Measurements from ENCODE around the genes CAPN9 and TSNAX.

- PRO-cap = no peak
Measured at GRCh38 chr1:230139750-230140105, 72.7 kb downstream of the GALNT2 start.

- PRO-cap = unidirectional peak, plus-strand start at chr1:230187096
Measured at GRCh38 chr1:230186971-230187248, 119.9 kb downstream of the GALNT2 start.

GRCh38 chr1:230190773-230191556, 123.9 kb downstream of the GALNT2 start:
- PRO-cap = bidirectional peak, plus-strand start at chr1:230191247, minus-strand start at chr1:230191124

GRCh38 chr1:230268245-230268823, 157.8 kb downstream of the PGBD5 start:
- PRO-cap = no peak

GRCh38 chr1:230274020-230274600, 152.0 kb downstream of the PGBD5 start:
- PRO-cap = no peak

GRCh38 chr1:230281354-230282268, 144.5 kb downstream of the PGBD5 start:
- PRO-cap = no peak

DNA sequence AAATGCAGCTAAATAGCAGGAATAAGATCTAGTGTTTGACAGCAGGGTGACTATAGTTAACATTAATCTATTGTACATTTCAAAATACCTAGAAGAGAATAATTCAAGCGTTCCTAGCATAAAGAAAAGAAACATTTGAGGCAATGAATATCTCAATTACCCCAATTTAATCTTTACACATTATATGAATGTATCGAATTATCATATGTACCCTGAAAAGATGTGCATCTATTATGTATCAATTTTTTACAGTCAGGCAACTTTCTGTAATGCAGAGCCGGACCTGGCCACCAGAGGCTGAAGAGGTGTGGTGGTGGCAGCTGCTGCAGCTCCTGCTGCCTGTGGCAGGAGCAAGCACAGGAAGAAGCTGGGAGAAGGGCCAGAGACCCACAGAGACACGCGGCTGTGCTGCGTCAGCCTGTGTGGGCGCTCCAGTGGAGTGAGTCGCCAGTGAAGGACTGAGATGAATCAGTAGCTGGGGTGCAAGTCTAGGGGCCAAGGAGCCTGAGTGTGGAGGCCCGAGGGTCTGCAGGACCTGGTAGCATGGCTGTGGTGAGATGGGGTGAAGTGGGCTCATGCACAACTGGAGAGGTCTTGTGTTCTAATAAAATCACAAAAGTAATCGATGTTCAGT, 74.3 kb upstream of the COG2 start:
- PRO-cap = no peak

DNA sequence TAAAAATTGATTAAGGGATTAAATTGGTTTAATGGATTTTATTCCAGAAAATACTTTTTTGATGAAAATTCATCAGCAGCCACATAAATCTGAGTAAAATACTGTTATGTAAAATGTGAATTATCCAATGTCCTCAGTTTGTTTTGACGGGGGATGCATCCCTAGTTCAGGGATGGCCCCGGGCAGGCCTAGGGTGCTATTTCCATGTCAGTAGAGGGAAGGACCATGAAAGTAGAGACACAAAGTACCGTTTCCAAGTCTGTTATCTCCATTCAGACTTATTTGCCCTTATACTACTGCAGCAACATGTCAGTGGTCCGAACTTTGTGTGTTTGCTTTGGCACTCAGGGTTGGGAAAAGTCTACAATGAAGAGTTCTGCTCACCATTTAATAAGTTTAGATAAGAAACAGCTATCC, 11.2 kb upstream of the AGT start:
- PRO-cap = no peak

DNA sequence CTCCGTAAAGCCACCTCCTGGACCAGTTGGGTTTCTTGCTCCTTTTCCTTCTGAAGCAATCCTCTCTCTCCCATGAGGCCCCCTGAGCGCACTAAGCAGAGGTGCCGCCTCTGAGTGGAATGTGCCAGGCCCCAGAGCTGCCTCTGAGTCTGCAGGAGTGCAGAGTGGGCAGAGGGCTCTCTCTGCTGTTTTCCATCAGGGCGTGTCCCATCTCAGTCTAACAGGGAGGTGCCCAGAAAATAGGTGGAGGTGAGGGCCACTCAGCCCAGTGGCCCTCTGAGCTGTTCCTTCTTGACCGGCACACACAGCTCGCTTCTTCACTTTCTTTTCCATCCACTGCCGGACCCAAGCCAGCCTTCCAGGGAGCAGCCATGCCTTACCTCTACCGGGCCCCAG, at the start of gene CAPN9:
Gene CAPN9, plus strand, starts transcription at position 263 of the 396 bp plus-strand sequence.
- PRO-cap = no peak

DNA sequence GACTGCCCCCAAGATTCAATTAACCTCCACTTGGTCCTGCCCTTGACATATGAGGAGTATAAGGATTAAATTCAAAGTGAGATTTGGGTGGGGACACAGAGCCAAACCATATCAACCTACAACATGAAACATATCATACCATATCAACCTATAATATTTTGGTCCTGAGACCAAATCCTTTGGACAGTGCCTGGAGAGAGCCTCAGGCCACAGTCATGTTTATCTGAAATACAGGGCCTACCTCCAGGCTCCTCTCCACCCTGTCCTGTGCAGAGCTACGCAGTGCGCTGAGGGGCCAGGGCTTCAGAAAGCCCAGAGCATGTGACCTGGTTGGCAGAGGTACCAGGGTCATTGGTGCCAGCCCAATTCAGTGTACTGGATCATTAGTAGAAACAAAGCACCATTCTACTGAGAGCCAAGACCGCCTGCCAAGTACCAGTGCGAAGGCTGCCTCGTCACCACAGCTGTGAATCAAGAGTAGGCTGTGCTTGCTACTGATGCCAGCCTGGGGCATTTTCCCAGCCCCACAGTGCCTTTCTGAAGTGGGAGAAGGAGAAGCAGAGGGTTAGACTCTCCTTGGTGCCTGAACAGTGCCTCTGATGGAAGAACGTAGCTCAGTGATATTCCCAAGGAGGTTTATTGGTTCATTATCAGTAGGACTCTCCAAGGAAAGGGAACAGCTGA, 59.8 kb downstream of the CAPN9 start:
- PRO-cap = bidirectional peak, plus-strand start at position 458 of the sequence, minus-strand start at position 269 of the sequence

- PRO-cap = no peak
Measured at GRCh38 chr1:230824841-230825305, 43.4 kb downstream of the C1orf198 start.

- PRO-cap = bidirectional peak, plus-strand start at chr1:230866696, minus-strand start at chr1:230866513; unidirectional peak, plus-strand start at chr1:230866928
Measured at GRCh38 chr1:230866139-230867014, 1.9 kb downstream of the C1orf198 start.

DNA sequence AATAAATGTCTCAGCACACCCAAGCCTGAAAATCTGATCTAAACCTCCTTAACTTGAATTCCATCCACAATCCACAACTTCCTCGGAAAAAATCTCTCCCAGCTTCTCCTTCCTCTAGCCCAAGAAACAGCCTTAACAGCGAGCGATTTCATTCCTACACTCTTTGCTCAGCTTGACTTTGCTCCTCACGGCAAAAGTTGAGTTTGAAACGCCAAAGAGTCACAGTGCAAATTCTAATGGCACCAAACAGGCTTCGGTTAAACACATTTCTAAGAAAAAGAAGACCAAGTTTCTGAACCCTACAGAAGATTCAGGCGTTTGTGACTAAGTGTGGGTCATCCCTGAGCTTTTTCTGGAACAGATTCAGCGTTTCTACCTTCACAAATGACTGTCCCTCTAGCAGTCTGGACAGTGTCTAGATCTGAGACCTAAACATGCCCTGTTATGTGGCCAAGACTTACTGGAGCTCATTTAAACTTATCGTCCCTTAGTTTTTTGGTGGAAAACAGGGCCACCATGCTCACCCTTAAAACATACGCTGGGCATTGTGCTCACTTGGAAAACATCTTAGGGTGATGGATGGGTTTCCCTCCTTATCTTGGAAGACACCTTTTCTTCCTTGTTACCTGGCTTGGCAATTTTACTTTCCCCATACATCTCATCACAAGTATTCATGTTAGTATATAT, 1.2 kb downstream of the C1orf198 start:
- PRO-cap = unidirectional peak, plus-strand start at position 193 of the sequence

GRCh38 chr1:230942594-230943414, 35.9 kb downstream of the TTC13 start:
- PRO-cap = no peak

DNA sequence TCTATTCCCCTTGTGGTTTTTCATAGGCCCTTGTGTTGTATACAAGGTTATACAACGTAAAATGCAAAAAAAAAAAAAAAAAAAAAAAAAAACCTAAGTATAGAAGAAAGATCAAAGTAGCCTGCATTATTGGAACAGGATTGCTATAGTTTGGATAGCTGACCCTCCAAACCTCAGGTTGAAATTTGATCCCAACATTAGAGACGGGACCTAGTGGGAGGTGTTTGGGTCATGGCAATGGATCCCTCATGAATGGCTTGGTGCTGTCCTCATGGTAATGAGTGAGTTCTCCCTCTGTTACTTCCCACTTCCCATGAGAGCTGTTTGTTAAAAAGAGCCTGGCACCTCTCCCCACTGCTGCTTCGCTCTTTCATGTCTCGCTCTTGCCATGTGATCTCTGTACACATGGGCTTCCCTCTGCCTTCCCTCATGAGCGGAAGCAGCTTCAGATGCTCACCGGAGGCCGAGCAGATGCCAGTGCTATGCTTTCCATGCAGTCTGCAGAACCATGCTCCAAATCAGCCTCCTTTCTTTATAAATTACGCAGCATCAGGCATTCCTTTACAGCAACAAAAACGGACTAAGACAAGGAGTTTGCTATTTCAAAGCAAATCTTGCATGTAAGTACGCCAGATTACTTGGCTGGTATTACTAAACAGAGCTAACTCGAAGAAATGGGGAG, 14.9 kb downstream of the C1orf131 start:
- PRO-cap = no peak

DNA sequence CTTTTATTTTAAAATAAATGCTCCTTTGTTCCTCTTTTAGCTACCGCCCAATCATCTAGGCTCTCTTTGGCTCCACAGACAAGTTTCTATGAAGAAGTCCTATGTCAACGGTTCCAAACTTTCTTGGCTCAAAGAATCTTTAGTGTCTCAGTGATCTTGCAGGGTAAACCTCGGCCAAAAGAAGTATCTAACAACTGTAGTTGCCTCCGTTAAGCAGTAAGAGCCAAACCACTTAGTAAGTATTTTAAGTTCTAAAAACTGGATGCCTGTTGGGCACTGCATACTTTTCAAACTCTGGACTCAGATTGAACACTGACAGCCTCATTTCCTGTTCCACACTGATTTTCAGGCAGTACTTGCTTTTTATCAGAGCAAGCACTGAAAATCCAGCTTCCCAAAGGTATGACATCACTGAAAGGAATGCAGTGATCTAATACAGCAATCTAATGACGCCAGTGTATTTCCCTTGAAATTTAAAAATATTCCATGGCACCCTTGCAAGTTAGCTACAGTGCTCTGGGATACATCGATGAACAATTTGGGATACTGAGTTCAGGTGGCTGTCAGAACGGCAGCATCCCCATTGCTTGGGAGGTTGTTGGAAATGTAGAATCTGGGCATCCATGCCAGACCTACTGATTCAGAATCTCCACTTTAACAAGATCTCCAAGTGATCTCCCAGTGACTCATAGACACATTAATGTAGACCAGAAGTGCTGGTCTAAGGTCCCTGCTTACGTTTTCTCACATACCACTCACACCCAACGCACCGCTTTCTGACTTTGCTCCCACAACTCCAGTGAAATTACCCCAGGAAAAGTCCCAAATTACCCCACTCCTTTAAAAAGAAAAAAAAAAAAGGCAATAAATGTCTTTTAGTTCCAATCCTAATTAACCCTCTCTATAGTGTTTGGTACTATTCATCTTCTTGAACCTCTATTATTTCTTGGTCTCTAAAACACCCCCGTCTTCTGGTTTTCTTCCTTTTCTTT, 26.6 kb downstream of the EGLN1 start:
- PRO-cap = bidirectional peak, plus-strand start at position 549 of the sequence, minus-strand start at position 337 of the sequence

- PRO-cap = no peak
Measured at GRCh38 chr1:231408091-231408563, 14.0 kb downstream of the EGLN1 start.

GRCh38 chr1:231420738-231421346, 1.2 kb downstream of the EGLN1 start:
- PRO-cap = unidirectional peak, plus-strand start at chr1:231420927; bidirectional peak, plus-strand start at chr1:231421184, minus-strand start at chr1:231421120; bidirectional peak, plus-strand start at chr1:231421267, minus-strand start at chr1:231421255

- PRO-cap = unidirectional peak, minus-strand start at chr1:231528304; bidirectional peak, plus-strand start at chr1:231528657, minus-strand start at chr1:231528603
Measured at GRCh38 chr1:231528098-231529037, at the start of gene TSNAX. TSS of gene TSNAX (plus strand) at chr1:231528669.

- PRO-cap = bidirectional peak, plus-strand start at chr1:231818780, minus-strand start at chr1:231818552
Measured at GRCh38 chr1:231818632-231819044, 192.0 kb downstream of the DISC1 start.